ENCODE results near the gene BNC1.

GRCh38 chr15:80699879-80700487 is 4.9 kb downstream of the ABHD17C start:
- PRO-cap = no peak
- RRBS = no CpG with 5 or more reads among the region's 5 CpGs

GRCh38 chr15:81157206-81157962 is 23.3 kb downstream of the CFAP161 start:
- PRO-cap = no peak
- RRBS = no CpG with 5 or more reads among the region's 5 CpGs

DNA sequence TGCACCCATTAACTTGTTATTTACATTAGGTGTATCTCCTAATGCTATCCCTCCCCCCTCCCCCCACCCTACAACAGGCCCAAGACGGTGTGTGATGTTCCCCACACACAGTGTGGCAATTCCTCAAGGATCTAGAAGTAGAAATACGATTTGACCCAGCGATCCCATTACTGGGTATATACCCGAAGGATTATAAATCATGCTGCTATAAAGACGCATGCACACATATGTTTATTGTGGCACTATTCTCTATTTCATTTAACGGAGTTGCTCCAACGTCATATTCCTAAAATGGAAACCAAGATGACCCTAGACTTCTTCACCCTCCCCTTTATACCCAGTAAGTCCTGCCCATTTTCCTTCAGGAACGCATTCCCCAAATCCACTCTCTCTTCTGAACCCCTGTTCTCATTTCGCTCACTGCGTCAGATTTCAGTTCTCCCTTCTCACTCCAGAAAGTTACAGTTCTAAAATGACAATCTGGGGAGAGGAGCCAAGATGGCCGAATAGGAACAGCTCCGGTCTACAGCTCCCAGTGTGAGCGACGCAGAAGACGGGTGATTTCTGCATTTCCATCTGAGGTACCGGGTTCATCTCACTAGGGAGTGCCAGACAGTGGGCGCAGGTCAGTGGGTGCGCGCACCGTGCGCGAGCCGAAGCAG is 175.5 kb downstream of the MEX3B start:
- PRO-cap = no peak
- RRBS = no CpG with 5 or more reads among the region's 23 CpGs

DNA sequence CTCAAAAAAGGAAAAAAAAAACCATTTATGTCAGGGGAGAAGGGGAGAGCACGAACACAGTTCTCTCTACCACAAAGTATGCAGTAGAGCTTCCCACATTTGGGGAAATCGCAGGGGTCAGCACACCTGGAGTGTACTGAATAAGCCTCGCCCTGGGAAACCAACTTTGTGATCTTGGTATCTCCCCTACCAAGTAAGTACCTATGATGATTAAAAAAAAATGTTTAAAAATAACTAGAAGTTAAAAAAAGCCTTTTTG is 88.4 kb downstream of the EFL1 start:
- PRO-cap = no peak
- RRBS = no CpG with 5 or more reads among the region's 3 CpGs

DNA sequence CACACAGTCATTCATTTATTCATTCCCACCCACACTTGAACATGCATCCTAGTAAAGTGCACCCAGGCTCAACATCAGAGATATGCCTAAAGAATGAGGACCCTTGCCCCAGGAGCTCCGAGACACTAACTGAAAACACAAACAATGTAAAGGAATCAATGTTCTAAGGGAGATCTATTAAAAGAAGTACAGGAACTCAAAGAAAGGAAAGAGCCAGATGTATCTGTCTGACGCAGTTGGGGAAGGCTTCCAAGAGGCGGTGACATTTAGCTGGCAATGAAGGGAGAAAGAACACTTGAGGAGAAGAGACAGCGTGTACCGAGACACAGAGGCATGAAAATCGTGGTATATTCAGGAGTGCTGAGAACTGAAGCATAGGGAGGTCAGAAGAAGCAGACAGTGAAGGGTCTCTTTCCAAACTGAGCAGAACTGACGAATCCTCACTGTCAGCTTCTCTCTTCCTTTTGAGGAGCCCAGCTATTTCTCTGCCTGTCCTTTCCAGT is 66.7 kb downstream of the EFL1 start:
- PRO-cap = no peak
- RRBS = no CpG with 5 or more reads among the region's 7 CpGs

DNA sequence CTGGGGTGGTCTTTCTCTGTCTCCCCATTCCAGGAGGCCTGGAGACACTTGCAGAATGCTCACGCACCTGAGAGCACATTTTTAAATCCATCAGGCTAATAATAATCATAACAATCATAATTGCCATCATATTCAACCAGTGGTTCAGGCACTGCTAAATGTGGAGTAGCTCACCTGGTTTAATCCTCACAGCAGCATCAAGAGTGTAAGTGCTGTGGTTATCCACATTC is 33.9 kb downstream of the SAXO2 start:
- PRO-cap = no peak
- RRBS = no CpG with 5 or more reads among the region's 1 CpG

- PRO-cap = no peak
- RRBS = no CpG with 5 or more reads among the region's 48 CpGs
These were observed 36.0 kb downstream of the SAXO2 start for GRCh38 chr15:82298506-82299049.

GRCh38 chr15:82400455-82400744 is 29.2 kb upstream of the GOLGA6L9 start:
- PRO-cap = no peak
- RRBS = no CpG with 5 or more reads among the region's 1 CpG

DNA sequence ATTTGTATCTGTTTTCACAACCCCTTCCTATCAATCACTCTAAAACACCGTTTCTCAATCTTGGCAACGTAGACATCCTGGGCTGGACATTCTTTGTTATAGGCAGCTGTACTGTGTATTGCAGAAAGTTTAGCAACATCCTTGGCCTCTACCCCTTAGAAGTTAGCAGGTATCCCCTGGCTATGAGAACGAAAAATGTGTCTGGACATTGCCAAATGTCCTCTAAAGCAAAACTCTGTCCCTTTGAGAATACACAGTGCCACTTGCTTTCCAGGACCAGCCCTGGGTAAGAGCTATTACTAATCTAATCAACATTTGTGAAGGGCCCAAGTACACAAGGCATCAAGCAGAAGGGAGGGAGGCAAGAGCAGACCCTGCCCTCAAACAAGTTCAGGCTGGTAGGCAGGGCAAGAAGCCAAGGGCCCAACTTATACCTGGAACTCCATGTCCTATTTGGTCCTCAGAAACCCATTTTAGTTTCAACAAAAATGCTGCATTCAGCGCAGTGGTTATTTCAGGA is 3.1 kb downstream of the RPS17 start:
- PRO-cap = no peak
- RRBS = no CpG with 5 or more reads among the region's 4 CpGs

- PRO-cap = no peak
- RRBS = 63% methylated on average over 5 of the region's 59 CpGs
These were observed 29.0 kb downstream of the AP3B2 start for GRCh38 chr15:82680458-82681273.

GRCh38 chr15:82942357-82943110 is 10.0 kb downstream of the HOMER2 start:
- PRO-cap = unidirectional peak, plus-strand start at chr15:82942938
- RRBS = 31% methylated on average over 2 of the region's 14 CpGs

- PRO-cap = no peak
- RRBS = no CpG with 5 or more reads among the region's 2 CpGs
These were observed 14.4 kb upstream of the RAMAC start for GRCh38 chr15:82971461-82972123.

- PRO-cap = no peak
- RRBS = no CpG with 5 or more reads among the region's 2 CpGs
These were observed 23.8 kb downstream of the BTBD1 start for GRCh38 chr15:83043221-83043628.

GRCh38 chr15:83062528-83063033 is 4.5 kb downstream of the BTBD1 start:
- PRO-cap = no peak
- RRBS = no CpG with 5 or more reads among the region's 5 CpGs

DNA sequence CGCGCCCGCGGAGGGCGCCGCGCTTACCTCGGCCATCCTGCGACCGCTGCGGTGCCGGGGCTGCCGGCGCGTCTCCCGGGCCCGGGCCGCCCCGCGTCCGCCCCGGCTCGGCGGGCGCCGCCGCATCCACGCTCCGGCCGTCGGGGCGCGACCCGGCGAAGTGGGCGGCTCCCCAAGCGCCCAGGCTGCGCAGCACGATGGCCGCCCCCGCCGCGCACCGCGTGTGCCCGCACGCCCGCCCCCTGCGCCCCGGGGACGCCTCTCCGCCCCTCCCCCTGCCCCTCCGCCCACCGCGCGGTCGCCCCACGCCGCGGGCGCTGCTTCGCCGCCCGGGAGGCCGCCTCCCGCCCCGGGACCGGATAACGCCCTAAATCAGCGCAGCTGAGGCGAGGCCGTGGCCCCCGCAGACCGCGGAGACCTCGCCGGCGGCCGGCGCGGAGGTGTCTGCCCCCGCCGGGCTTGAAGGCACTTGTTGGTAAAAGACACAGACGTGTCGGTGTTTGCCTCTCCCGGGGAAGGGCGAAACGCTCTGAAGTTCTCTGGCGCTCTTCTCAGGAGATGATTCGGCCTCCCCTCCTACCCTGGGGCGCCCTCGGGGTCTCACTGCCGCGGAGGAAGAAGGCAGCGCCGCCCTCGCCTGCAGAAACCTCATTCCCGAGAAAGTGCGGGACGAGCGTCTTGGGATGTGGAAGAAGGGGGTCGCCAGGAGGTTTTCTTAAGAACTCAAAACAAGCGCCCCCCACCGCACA is at the start of gene BNC1:
BNC1 (minus strand) TSS at position 162 of the 749 bp plus-strand sequence.
- PRO-cap = no peak
- RRBS = 95% methylated on average over 39 of the region's 104 CpGs

GRCh38 chr15:83352752-83353299 is 68.4 kb upstream of the BNC1 start:
- PRO-cap = no peak
- RRBS = no CpG with 5 or more reads among the region's 8 CpGs

DNA sequence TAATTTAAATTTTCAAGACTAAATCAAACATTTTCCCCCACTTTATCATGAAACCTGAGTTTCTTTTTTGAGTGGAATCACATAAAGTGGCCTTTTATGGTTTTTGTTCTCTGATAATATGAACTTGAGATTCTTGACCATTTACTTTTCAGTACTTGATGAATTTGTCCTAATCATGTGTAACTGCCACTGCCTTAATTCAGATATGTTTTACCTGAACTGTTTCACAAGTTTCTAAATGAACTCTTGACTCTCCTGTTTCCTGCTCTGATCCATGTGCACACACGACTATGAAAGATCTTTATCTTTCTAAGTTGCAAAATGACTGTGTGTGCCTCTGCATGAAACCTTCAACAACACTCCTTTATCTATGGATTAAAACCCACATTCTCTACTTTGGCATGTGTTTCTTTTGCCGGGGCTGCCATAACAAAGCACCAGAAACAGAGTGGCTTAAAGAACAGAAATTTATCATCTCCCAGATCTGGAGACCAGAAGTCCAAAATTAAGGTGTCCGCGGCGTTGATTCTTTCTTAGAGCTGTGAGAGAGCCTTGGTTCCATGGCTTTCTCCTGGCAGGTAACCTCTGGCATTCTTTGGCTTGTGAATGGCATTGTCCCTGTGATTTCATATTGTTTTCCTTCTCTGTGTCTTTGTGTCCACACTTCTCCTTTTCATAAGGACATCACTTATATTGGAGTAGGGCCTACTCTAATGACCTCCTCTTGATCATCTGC is 275.0 kb downstream of the ADAMTSL3 start:
- PRO-cap = no peak
- RRBS = no CpG with 5 or more reads among the region's 5 CpGs

GRCh38 chr15:84631354-84632276 is 22.5 kb downstream of the WDR73 start:
- PRO-cap = bidirectional peak, plus-strand start at chr15:84631470, minus-strand start at chr15:84631266; unidirectional peak, plus-strand start at chr15:84631649
- RRBS = no CpG with 5 or more reads among the region's 25 CpGs

- PRO-cap = unidirectional peak, minus-strand start at chr15:84633882
- RRBS = 3% methylated on average over 31 of the region's 70 CpGs
These were observed 20.2 kb downstream of the WDR73 start for GRCh38 chr15:84633720-84634385.

DNA sequence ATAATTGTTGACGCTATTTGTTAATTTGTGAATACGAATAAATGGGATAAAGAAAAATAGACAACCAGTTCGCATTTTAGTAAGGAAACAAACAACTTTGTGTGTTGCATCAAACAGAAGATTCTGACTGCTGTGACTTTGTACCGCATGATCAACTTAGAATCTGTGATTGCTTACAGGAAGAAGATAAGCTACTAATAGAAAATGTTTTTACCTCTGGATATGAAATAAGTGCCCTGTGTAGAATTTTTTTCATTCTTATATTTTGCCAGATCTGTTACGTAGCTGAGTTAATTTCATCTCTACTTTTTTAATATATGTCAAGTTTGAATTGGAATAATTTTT is 19.4 kb downstream of the WDR73 start:
- PRO-cap = no peak
- RRBS = no CpG with 5 or more reads among the region's 5 CpGs